ENCODE measurements around a stretch of chr7.

- RRBS = no CpG with 5 or more reads among the region's 22 CpGs
Measured at GRCh38 chr7:98398509-98399564, 2.1 kb downstream of the BAIAP2L1 start.

DNA sequence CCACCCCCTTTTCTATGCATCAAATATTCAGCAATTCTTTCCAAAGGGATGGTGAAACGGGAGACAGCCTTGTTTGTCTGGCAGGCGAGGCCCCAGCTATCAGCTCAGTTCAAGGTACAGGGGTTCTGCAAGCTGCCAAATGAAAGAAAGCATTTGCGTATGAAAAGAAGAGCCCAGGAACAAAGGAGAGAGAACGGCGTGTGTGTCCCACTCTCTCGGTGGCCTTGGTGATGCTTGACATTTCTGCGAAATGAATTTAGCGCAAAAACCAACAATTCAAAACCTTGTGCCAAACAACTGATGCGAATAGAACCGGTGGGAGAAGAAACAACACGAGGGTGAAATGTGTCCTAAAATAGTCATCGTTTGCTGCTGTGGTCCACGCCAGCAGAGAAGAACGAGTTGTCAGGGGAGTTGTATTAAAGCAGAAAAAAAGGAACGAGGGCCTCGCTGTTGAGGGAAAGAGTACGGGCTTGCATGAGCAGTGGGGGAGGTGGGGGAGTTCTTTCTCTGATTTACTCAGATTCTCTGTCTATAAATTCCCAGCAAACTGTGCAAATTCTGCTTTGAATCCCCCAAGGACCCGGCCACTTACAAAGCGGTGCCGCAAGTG lies 97.7 kb downstream of the TMEM130 start:
- RRBS = no CpG with 5 or more reads among the region's 20 CpGs

DNA sequence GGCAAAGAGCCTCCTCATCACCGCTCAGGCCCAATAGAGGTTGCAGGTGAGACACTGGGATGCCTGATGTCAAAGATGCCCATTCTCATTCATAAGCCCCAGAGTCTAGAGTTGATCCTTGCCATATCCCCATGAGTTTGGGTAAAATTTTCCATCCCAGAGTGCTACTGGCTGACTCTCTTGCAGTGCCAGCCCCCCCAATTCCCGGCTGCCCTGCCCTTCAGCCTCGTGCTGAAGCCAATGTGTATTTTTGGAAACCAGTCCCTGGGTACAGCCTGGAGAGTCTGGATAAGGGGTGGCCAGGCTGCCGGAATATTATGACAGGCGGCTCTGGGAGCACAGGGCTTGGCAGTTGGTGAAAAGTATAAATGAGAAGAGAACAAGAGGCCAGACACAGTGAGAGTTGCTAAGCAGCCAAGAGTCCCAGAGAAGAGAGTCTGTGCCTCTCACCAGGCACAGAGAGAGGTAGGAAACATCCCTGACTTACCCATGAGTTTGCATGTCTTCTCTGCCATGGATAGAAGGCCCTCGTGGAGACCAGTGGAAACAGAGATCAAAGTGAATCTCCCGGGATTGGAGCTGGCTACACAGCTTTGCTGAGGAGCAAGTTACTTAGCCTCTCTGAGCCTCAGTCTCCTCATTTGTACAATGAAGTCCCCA lies 53.6 kb downstream of the TMEM130 start:
- RRBS = 93% methylated on average over 3 of the region's 7 CpGs

DNA sequence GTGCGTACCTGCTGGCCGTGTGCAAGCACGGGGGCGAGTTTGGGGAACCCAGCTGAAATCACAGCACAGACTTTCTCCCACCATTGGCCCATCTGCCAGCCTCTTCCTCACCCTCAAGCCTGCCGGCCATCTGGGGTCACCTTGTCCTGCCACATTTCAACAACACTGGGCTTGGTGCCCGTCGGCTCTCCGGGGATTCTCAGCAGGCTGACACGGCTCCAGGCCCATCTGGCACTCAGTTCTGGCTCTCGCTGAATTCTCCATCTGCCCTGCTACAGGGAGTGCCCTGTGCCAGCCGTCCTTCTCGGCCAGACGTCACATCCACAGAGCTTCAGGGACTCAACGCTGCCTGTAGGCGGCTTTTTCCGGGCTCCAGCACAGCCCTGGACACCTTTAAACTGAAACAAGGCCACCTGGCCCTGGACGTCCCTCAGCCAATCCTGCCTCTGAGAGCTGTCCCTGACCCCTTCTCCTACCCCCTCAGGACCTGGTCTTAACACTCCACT lies 43.1 kb downstream of the TMEM130 start:
- RRBS = 39% methylated on average over 4 of the region's 17 CpGs

DNA sequence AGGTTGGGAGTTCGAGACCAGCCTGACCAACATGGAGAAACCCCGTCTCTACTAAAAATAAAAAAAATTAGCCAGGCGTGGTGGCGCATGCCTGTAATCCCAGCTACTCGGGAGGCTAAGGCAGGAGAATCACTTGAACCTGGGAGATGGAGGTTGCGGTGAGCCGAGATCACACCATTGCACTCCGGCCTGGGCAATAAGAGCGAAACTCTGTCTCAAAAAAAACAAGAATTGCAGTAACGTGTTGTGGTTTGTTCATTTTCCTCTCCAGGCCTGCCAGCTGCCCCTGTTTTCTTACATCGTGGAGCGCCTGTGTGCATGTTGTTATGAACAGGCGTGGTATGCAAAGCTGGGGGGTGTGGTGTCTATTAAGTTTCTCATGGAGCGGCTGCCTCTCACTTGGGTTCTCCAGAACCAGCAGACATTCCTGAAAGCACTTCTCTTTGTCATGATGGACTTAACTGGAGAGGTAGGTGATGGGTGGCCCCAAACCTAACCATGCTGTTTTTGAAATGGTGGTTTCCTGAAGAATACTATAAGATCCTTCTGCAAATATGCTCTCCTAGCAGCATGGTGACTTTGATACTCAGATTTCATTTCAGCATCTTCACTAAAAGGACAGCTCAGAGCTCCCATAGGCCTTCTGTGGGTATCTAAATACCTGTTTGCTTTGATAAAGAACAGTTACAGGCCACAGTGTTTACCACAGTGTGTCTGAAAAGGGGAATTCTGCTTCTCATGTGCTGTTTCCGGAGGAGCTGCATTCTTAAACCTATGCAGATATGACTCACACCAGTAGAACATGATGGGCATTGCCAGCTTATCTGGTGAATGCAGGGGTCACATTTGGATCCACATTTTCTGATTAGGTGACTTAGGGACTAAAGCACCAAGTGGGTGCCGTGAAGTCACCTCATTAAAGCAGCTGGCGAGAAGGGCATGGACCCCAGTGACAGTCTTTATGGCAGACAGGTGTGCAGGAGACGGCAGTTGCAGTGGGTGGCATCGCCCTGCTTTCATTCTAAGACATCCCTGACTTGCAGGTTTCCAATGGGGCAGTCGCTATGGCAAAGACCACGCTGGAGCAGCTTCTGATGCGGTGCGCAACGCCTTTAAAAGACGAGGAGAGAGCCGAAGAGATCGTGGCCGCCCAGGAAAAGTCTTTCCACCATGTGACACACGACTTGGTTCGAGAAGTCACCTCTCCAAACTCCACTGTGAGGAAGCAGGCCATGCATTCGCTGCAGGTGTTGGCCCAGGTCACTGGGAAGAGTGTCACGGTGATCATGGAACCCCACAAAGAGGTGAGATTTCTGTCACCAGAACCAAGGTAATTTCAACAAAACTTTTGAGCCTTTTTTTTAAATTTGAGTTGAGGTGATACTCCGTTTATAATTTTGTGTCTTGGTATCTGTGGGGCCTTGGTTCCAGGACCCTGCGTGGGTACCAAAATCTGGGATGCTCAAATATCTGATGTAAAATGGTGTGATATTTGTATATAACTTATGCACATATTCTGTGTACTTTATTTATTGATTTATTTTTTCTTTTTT lies 52.6 kb downstream of the TRRAP start:
- RRBS = no CpG with 5 or more reads among the region's 34 CpGs

- RRBS = no CpG with 5 or more reads among the region's 38 CpGs
Measured at GRCh38 chr7:99027685-99028554, 116.0 kb downstream of the SMURF1 start.

- RRBS = no CpG with 5 or more reads among the region's 11 CpGs
Measured at GRCh38 chr7:99079125-99079587, 64.8 kb downstream of the SMURF1 start.

GRCh38 chr7:99099388-99100095 lies 44.4 kb downstream of the SMURF1 start:
- RRBS = no CpG with 5 or more reads among the region's 7 CpGs

GRCh38 chr7:99107359-99107814 lies 36.5 kb downstream of the SMURF1 start:
- RRBS = no CpG with 5 or more reads among the region's 9 CpGs

DNA sequence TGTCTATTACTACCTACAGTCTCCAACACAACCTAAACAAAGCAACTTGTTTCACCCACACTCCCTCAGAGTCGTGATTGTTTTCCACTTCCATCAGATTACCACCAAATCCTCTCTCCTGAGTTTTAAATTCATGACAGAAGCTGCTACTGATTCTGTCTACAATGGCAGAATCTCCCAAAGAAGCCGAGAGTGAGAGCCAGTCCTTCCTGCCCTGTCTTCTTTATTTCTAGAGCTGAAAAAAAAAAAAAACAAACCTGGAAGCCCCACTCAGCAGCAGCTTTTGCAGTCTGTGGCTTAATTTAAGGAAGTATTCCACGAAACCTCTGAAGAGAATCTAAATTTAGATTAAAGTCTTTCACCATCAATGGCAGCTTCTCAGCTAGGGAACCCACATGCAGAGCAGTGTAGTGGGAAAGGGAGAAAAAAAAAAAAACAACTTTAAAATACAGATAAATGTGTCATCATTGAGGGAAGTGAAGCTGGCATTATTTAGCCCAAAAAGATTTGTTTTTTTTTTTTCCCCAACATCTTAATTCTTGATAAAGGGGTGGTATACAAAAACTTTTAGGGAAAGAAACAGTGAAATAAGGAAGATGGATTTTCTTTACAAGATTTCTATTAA lies 23.4 kb downstream of the SMURF1 start:
- RRBS = no CpG with 5 or more reads among the region's 3 CpGs

- RRBS = no CpG with 5 or more reads among the region's 4 CpGs
Measured at GRCh38 chr7:99211529-99212199, 3.7 kb upstream of the KPNA7 start.

DNA sequence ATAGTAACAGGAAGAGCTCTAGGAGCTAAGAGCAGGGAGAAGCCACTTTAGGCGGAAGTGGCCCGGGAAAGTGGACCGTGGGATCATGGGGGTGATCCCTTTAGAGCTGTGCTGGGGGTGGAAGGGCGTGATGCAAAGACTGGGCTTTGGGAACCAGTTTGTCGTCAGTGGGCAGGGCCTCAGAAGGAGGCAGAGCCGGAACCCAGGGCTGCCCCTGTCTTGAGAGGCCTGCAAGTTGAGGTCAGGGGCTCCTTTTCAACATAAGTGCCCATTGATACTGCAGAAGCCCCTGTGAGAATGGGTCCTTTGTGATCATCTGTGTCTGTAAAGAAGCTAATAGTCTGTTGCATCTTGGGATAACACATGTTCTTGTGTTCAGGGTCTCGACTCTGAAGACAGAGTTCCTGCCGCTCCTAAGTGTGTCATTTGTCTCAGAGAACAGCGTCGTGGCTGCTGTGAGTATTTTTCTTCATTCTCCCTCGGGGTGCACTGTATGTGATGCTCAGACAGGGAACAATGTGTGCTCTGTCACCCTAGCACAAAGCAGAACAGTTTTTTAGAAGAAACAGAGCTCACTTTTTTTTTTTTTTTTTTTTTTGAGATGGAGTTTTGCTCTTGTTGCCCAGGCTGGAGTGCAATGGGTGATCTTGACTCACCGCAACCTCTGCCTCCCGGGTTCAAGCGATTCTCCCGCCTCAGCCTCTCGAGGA lies 16.4 kb upstream of the ARPC1B start:
- RRBS = no CpG with 5 or more reads among the region's 16 CpGs

- RRBS = no CpG with 5 or more reads among the region's 7 CpGs
Measured at GRCh38 chr7:99394166-99394815, 14.1 kb downstream of the PDAP1 start.

DNA sequence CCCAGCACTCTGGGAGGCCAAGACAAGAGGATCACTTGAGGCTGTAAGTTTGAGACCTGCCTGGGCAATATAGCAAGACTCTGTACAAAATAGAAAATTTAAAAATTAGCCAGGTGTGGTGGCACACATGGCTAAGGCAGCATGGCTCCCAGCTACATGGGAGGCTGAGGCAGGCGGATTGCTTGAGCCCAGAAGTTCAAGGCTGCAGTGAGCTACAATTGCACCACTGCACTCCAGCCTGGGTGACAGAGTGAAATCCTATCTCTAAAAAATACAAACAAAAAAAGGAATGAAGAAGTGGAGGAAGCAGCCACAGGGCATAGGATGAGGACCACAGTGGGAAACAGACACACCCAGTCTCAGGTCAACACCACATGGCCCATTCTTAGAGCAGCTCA lies 10.0 kb downstream of the PDAP1 start:
- RRBS = no CpG with 5 or more reads among the region's 1 CpG

- RRBS = no CpG with 5 or more reads among the region's 22 CpGs
Measured at GRCh38 chr7:99419794-99420845, 11.4 kb downstream of the BUD31 start.

DNA sequence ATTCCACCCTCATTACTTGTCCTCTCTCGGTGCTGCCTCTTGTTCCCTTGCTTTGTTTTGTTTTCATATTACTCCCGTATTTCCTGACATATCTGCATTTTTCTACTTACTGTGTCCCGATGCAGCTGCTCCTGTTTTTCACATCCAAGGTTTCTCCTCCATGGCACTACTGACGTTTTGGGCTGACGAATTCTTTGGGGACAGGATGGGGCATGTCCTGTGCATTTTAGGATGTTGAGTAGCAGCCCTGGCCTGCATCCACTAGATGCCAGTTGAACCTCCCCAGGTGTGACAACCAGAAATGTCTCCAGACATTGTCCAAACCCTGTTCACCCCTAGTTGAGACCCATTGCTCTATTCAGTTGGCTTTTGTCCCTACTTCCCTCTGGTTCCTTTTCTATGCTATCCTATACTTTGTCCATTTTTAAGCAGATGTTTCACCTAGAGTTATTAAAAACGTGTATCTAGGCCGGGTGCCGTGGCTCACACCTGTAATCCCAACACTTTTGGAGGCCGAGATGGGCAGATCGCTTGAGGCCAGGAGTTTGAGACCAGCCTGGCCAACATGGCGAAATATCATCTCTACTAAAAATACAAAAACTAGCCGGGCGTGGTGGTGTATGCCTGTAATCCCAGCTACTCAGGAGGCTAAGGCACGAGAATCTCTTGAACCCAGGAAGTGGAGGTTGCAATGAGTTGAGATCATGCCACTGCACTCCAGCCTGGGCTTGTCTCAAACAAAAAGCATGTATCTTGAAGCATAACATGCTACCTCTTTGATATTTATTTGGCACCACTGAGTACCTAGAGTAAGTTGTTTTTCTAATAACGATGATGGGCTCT lies 12.6 kb downstream of the ZNF789 start:
- RRBS = no CpG with 5 or more reads among the region's 15 CpGs

- RRBS = no CpG with 5 or more reads among the region's 10 CpGs
Measured at GRCh38 chr7:99625729-99626453, 9.1 kb downstream of the ZSCAN25 start.

- RRBS = no CpG with 5 or more reads among the region's 4 CpGs
Measured at GRCh38 chr7:99666684-99667197, 13.1 kb downstream of the CYP3A5 start.

GRCh38 chr7:99678763-99679805 lies 712 bp downstream of the CYP3A5 start:
- RRBS = no CpG with 5 or more reads among the region's 10 CpGs

GRCh38 chr7:99694117-99695042 lies 14.6 kb upstream of the CYP3A5 start:
- RRBS = no CpG with 5 or more reads among the region's 5 CpGs